Measurements from ENCODE around the genes EVL and DLK1.

DNA sequence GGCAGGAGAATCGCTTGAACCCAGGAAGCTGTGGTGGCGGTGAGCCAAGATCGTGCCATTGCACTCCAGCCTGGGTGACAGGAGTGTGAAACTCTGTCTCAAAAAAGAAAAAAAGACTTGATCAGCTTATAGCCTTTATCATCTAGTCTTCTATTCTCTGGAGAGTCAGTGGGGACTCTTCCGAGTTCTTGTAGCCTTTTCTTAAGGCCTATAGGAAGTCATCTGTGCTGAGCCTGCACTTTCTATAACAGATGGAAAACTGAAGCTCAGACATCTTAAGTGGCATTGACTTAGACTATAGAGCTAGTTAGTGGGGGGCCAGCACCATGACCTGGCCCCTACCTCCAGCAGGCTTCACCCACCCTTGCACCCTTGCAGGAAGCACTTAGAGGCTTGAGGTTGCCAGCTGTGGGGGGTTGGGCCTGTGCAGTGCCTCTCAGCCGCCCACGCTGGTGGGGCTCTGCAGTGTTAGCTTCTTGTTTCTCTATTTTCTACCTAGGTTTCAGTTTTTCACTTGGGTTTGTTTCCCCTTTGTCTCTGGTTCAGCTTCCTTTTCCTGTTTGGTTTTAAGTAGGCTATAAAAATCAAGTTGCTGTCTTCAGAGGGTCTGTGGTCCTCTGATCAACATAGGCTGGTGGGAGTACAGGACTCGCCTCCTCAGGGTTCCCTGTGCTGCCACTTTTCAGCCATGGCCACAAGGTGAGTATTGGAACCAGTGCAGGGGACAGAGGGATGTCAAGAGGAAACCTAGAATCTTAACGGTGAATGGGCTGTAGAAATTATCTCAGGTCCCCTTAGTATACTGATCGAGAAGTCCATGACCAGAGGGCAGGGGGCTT is at the start of gene EVL:
TSS of gene EVL (plus strand) at position 610 of the 839 bp plus-strand sequence.
- RAMPAGE, long total RNA: no peak
- RRBS: no CpG with 5 or more reads among the region's 9 CpGs

- RAMPAGE, long total RNA: no peak
- RRBS: no CpG with 5 or more reads among the region's 2 CpGs
Measured at GRCh38 chr14:100083626-100083988, 18.4 kb downstream of the EVL start.

DNA sequence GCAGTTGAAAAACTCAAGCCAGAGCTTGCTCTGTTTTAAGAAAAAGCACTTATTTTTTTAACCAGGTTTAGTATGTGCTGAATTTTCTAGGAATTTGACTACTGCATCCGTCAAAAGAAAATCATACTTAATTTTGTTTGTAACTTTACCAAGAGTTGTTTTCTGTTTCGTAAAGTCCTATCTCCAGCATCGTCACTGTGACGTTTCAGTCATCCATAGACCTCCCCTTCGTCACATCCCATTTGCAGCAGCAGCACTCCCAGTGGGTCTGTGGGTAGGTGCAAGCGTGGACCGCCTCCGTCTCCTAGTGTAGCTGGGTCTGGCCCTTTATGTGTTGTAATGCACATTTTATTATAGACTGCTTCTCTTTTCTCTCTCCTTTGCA is 41.0 kb downstream of the EVL start:
- RAMPAGE, long total RNA: no peak
- RRBS: no CpG with 5 or more reads among the region's 8 CpGs

DNA sequence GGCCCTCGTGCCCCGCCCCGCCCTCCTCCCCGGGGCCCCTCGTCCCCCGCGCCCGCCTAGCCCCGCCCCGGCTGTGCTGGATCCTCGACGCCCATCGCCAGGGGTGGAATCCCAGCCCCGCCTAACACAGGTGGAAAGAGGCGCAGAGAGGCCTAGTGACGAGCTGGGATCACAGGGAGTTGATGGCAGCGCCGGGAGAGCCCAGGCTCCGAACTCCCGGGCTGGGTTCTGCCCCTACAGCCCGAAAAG is 24.4 kb upstream of the YY1 start:
- RAMPAGE, long total RNA: no peak
- RRBS: 4% methylated on average over 10 of the region's 21 CpGs

- RAMPAGE, long total RNA: no peak
- RRBS: no CpG with 5 or more reads among the region's 9 CpGs
Measured at GRCh38 chr14:100237499-100237879, 1.5 kb upstream of the YY1 start.

DNA sequence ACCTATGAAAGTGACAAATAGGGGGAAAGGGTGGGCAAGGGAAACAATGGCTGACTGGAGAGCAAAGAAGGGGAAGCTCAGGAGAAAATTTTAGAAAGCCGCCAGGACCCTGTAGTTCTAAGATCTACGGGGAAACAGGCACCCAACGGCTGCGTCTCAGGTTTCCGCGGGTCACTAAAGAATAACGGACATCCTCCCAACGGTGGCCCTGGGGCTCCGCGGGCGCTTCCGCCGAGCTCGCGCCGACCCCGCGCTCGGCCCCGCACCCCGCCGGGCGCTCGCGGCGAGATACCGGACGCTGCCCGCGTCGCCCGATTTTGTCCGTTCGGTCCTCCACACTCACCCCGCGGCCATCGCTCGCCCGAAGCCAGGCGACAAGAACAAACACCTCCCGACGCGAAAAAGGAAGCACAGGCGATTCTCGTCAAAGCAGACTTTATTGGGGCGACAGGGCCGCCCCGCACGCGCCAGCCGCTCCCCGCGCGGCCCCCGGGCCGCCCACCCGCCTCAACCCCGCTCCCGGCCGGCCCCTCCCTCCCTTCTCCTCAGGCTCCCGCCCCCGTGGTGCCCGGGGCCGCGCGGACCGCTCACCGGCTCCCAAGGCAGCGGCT is 959 bp upstream of the YY1 start:
- RAMPAGE, long total RNA: no peak
- RRBS: under 1% methylated on average over 5 of the region's 69 CpGs

- RAMPAGE, long total RNA: no peak
- RRBS: no CpG with 5 or more reads among the region's 6 CpGs
Measured at GRCh38 chr14:100281059-100281641, 25.1 kb downstream of the SLC25A29 start.

DNA sequence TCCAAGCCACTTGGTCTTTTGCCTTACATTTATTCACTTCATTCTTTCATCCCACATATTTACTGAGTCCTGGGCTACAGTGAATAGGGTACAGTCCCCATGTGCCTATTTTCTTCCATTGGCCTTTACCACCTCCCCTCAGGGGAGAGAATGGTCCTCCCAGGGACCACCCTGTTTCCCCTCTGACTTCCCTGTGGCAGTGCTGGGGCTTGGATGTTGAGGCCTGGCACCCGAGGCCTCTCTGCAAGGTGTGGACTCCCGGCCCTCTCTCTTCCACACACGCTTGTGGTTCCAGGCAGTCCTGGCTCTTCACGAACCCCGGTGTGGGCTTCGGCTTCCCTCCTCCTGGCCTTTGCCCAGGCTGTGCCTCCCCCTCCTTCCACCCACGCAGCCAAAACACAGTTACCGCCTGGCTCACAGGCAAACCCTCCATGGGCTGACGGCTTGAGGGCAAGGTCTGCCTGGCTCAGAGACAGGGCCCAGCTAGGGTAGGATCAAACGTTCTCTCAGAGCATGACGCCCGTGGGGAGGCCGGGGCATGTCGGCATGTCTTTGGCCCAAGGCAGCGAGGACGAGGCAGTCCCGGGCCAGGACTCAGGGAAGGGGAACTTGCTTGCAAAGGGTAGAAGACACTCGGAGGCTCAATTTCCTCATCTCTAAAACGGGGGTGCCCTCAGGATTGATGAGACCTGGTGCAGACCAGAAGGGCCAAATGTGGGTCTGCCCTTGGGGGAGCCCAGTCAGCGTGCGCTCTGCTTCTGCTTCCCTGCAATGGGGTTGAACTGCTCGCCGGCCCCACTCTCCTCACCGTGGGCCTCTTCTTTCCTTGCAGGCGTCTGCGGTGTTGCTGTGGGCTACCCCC is 2.0 kb downstream of the SLC25A47 start:
- RAMPAGE, long total RNA: no peak
- RRBS: 10% methylated on average over 9 of the region's 26 CpGs

DNA sequence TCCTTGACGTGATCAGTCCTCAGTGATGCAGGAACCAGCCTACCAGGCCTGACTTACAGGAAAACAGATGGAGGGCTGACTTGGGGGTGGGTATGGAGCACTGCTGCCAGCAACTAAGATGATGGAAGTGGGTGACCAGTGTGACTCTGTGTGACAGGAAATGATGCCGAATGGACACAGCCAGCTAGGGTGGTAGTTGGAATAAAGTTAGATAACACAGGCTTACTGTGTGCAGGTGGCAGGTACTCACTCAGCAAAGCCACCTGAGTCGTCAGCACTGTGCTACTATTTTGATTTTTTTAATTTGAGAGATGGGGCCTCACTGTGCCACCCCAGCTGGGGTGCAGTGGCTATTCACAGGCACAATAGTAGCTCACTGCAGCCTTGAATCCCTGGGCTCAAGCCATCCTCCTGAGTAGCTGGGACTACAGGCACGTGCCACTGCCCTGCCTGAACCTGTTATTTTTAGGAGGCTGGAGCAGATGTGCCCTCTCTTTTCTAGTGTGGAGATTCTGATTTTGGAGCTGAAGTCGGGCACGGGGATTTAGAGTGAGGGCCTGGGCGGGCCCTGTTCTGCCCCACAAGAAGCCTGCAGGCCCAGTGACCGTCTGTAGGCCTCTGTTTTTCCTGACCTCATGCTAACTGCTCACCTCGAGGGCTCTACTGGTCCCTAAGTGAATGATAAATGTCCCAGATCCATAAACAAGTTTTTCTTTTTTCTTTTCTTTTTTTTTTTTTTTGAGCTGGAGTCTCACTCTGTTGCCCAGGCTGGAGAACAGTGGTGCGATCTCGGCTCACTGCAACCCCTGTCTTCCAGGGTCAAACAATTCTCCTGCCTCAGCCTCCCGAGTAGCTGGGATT is 17.3 kb downstream of the SLC25A47 start:
- RAMPAGE, long total RNA: no peak
- RRBS: no CpG with 5 or more reads among the region's 12 CpGs

DNA sequence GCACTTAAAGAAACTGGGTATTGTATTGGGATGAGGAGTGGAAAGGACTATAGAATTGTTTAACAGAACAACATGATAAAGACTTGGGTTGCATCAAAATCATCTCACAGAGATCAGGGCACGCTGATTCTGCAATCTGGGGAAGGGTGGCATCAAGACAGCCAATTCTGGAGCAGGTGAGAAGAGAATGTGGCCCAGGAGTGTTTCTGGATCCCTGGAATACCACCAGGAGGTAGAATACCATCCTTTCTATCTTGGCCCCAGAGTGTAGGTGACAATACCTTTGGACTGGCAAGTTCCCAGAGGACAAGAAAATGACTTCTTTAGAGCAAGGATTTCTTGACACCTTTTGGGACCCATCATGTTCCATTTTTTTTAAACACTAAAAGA is 657 bp downstream of the WARS1 start:
- RAMPAGE, long total RNA: no peak
- RRBS: no CpG with 5 or more reads among the region's 1 CpG

DNA sequence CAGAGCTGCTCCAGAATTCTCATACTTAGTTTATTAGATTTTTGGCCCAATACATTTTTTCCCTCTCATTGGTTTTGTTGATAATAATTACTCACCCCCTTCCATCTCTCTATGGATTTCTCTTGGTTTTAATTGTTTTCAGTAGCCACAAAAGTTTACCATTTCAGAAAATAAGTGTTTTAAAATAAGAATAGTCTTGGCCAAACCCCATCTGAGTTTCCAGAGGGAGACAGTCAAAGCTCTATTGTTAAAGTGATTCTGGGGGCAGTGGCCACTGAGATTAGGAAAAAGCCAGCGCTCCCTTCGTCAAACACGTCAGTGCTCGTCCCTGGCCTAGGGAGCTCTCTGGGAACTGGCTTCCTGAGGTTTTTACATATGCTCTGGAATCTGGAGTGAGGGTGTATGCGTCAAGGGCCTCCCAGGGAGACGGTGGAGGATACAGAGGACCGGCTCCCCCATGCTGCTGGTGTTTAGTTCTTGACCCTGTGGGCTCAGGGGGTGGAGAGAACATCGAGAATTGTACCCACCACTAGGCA is 33.7 kb downstream of the WDR25 start:
- RAMPAGE, long total RNA: no peak
- RRBS: no CpG with 5 or more reads among the region's 8 CpGs

GRCh38 chr14:100439157-100439782 is 63.0 kb downstream of the WDR25 start:
- RAMPAGE, long total RNA: no peak
- RRBS: no CpG with 5 or more reads among the region's 11 CpGs

- RAMPAGE, long total RNA: no peak
- RRBS: 71% methylated on average over 4 of the region's 27 CpGs
Measured at GRCh38 chr14:100553589-100554702, 33.3 kb downstream of the BEGAIN start.

DNA sequence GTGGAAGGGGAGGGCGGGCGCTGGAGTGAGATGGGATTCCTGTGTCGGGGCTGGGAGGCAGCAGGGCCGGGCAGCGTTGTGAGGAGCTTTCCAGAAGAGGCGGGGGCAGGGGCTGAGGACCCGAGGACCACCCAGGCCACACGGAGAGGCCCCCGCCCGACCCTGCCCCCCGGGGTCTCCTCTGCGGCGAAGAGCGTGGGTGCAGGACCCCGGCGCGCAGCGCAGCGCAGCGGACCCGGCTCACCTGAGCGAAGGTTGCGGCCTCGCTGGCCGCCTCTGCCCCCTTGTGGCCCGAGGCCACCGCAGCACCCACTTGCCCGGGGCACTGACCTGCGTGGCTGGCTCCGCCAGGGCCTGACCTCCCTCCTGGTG is 67.5 kb upstream of the BEGAIN start:
- RAMPAGE, long total RNA: no peak
- RRBS: 7% methylated on average over 18 of the region's 30 CpGs

DNA sequence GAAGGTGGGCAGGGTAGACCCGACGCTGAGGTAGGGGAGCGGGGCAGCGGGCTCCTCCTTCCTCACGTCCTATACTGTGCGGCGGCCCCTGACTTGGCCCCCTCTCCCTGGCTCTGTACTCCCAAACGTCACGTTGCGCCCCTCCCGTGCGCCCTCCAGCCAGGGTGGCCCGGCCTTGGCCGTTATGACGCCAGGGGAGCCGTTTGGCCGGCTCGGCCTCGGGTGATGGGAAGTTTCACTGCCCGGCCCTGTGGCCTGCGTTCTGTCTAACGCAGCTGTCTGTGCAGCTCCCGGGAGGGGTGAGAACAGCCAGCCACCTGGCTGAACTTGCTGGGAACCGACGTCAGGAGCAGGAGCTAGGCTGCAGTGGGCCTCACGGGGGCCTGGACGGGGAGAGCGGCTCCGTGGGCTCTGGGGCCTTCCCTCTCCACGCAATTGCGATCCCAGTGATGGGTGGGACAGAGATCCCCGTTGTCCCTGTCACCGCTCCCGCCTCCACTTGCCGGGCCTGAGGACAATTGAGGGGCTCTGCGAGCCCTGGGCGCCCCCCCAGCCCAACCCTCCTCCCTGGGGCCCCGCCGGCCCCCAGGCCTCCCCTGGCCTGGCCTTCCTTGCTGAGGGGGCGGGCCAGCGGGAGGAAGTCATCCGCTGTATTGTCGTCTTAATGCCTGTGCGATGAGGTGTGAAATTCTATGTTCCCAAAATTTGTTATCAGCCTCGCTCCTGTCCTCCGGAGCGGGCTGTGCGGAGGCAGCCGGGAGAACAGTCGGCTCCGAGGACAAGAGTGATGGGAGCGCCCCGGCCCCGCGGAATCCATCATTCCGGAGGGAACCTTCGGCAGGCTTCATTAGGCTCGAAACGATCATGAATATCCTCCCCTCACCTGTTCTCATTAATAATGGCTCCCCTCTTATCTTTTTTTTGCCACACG is 17.6 kb upstream of the DLK1 start:
- RAMPAGE, long total RNA: no peak
- RRBS: 38% methylated on average over 16 of the region's 60 CpGs

DNA sequence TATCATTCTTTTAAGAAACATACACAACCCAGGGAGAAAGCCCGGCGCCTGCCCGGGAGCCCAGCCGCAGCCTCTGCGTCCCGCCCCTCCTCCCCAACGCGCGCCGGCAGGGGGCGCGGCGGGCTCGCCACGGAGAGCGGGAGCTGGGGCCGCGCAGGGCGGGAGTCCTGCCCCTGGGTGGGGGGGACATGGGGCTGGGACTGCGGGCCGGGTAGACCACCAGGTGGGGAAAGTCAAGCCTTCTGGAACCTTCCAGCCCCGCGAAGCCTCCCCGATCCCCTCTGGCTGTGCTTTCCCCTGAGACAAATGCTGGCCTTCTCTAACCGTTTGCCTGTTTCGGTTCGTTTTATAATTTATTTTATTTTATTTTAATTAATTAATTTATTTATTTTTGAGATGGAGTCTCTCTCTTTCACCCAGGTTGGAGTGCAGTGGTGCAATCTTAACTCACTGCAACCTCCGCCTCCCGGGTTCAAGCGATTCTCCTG is 16.9 kb upstream of the DLK1 start:
- RAMPAGE, long total RNA: no peak
- RRBS: 6% methylated on average over 16 of the region's 30 CpGs

DNA sequence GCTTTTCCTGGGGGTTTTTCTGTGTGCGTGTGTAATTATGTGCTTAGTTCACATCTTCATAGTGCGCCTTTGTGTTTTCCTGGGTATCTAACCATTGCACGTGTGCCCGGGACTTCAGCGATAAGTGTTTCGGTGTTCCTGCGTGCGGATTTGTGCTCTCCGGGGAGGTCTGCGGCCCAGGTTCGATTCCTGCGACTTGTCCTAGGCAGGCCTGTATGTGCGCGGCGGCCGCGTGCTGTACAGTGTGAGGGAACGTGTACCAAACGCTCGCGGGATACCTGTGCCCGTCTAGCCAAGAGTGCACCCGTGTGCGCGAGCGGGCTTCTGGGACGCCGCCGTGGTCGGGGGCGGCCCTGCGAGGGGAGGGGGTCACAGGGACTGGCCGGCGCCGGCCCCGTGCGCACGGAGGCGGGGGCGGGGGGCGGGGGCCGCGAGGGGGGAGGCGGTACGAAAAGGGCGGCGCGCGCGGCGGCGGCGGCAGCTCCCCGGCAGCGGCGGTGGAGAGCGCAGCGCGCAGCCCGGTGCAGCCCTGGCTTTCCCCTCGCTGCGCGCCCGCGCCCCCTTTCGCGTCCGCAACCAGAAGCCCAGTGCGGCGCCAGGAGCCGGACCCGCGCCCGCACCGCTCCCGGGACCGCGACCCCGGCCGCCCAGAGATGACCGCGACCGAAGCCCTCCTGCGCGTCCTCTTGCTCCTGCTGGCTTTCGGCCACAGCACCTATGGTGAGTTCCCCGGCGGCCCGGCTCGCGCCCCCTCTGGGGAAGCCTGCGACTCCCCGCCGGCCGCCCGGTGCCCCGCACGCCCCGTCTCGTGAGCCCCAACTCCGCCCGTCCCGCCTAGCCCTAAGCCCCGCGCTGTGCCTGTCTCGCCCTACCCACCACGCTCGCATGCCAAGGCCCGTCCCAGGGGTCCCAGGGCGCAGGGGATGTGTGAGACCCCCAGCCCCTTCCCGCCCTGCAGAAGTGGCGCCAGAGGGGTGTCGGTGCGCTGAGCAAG is at the start of gene DLK1:
TSS of gene DLK1 (plus strand) at position 477 of the 994 bp plus-strand sequence.
- RAMPAGE, long total RNA: no peak
- RRBS: 11% methylated on average over 37 of the region's 114 CpGs

DNA sequence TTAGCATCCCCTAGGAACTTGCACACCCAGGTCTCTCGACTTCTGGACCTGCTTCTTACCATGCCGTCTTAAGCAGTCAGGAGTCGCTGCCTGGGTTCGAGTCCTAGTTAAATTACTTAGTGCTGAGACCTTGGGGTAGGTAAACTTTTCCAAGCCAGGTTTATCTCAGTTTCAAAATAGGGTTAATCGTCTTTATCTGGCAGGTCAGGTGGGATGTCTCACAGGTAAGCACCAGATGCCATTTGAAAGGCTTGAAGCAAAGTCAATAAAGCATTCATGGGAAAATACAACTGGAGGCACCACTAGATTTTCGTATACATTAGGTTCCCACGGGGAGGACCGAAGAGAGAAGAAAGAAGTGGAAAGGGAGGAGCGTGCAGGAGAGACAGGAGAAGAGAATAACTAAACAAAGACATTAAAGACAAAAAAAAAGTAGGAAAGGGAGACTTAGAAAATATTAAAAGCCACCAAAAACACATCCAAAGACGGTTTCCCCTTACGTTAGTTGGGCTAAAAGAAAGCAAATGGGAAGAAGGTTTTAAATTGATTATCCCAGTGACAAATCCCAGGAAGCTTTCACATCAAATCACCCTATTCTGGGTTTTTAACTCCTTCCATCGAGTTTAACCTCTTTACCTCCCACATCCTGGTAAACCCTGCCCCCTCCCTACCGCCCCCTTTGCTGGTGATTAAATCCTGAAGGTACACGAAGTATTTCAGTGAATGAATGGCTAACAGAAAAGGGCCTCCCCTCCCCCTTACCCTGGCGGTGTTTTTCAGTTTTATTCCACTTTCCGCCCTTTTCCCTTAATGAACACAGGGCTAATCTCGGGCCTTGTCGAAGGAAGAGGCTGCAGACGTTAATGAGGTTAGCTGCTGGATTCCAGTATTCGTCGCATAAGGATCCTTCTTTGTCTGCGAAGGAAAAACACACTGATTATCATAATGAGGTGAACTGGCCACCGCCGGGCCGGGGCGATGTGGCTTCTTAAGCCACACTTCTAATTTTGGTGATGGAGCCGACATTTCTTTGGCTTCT is 71.5 kb downstream of the RTL1 start:
- RAMPAGE, long total RNA: no peak
- RRBS: no CpG with 5 or more reads among the region's 27 CpGs

DNA sequence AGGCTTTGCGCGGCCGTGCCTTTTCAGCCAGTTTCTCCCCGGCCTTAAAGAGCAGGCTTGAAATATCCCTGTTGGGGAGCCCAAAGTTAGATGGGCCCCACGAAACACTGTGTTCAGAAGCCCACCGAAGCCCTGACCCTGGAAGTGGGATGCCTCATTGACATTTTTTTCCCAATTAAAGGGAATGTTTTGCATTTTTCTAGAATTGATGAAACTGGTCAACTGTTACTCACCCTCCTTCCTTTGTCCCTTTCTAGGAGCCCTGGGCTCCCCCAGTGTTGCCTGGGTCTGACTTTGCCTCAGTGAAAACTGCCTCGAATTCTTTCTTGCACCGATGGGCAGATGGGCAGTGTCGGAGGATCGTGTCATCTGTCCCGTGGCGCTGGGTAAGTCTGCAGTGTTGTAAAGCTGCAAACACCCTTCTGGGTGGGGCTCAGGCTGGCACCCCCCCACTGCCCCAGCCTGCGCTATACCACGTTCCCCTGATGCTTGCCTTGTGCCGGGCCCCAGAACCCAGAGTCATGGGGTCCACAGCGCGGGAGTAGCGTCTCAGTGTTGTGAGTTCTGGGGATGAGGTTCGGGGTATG is 4.7 kb downstream of the RTL1 start:
- RAMPAGE, long total RNA: no peak
- RRBS: no CpG with 5 or more reads among the region's 19 CpGs

DNA sequence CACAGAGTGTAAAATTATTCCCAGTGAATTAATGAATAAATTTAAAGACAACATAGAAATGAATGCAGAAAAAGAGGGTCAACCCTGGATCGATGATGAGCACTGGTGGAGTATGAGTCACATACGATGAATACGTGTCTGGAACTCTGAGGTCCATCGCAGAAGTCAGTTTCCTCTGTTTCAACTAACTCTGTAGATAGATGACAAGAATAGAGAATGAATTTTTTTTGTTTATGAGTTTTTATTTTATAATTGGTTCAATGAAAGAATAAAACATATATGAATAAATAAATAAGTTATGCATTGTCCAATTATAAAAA is 83.4 kb upstream of the RTL1 start:
- RAMPAGE, long total RNA: no peak
- RRBS: no CpG with 5 or more reads among the region's 4 CpGs

Data from hepatocyte (in vitro differentiated cells and primary cell).